ENCODE results near the gene MDM1.

GRCh38 chr12:67424724-67425120 lies 155.6 kb downstream of the CAND1 start:
- PRO-cap, 2 experiments, result no peak in any of the 2 experiments

GRCh38 chr12:67515724-67516229 lies 132.8 kb upstream of the DYRK2 start:
- PRO-cap, 2 experiments, result peak in 2 of 2 experiments; most common plus-strand start chr12:67515963 (in 2); most common minus-strand start chr12:67515862 (in 1)

DNA sequence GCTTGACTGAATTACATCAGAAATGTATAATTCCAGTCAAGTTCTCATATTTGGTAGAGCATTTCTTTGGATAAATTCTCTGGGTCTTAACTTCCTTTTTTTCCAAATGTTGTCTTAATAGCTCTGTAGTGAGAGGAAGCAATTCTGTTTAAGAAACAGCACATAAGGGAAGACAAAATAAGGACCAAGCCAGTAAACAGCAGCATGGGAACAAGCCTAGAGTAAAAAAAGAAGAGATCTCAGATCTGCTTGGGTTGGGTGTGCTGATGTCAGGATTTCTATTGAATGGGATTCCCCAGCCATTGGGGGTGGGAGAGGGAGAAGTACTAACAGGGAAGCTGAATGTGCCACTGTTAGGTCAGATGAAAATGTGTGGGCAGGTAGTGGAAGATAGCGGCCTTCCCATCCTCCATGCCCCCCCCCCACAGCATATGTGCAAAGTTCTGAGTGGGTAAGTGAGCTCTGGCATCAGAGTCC lies 14.1 kb upstream of the DYRK2 start:
- PRO-cap, 2 experiments, result no peak in any of the 2 experiments

DNA sequence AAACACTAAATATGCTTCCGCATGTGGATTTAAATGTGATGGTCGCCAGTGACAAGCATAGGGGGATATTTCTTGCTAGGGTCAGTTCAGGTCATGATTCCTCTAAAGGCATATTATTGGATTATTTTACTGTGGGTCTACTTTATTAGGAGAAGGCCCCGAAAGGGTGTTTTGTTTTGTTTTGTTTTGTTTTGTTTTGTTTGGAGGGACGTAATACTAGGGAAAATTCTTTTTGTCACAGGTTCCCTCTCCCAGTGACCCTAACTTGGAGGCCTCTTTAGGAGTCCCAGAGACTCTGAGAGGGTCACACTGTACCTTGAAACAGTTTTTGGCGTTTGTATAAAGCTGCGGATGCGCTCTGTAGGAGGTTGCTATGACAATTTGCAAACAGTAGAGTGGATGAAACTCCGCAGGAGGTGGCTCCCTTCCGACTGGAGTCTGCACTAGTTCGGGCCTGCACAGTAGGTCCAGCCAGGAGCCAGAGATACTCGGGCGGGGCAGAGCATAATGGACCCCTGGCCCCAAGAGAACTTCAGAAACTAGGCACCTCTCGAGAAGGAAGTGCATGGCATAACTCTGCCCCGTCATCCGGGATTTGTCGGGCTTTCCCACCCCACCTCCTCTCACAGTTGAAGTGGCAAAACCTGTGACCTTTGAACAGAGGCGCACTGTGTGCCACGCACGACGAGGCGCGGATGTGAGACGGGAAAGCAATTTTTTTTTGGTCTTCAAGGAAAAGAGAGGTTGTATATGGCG lies 1.3 kb upstream of the DYRK2 start:
- PRO-cap, 2 experiments, result peak in 2 of 2 experiments; most common plus-strand start position 684 of the sequence (in 2); most common minus-strand start position 541 of the sequence (in 1)

DNA sequence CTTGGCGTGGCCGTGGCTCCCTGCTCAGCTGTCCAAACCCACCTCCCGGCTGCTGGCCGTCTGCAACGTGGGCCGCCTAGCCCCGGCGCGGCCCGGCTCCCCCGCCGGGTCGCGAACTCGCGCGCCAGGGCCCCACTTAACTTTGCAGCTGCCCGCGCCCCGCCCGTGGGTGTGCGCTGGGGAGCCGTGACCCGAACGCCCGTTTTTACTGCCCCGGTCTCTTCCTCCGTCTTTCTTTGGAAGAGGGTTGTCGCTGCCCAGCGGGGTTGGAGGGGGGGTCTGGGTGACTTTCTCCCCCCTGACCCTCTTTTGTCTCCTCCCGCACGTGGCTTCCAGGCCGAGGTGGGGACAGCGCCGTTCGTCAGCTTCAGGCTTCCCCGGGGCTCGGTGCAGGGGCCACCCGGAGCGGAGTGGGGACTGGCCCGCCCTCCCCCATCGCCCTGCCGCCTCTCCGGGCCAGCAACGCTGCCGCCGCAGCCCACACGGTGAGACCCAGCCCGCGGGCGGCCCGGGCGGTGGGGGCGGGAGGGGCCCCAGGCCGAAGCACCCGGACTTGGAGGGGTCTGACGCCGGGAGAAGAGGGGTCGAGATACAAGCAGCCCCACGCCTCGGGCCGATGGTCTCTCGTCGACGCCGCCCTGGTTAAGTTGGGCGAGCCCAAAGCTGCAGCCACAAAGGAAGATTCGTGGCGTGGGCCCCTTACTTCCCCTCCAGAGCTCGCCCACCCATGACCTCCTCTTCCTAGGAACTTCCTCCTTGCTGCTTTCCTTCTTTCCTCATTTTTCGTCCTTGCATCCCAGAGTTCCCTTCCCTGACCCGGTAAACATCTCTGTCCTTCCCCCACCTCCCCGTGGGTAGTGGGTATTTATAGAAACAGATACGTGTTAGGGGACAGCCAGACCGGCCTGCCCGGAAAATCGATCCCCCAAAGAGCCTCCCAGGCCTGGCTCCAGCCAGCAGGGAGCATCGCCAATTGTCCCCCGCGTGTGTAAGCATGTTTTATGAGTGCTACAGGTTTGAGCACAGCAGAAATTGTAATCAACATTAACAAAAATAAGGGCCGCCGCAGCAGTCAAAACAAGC lies 1.3 kb downstream of the DYRK2 start:
- PRO-cap, 2 experiments, result peak in 1 of 2 experiments; most common plus-strand start position 335 of the sequence (in 1); most common minus-strand start position 119 of the sequence (in 1)

GRCh38 chr12:67650794-67651275 lies 2.3 kb downstream of the DYRK2 start:
- PRO-cap, 2 experiments, result no peak in any of the 2 experiments

- PRO-cap, 2 experiments, result no peak in any of the 2 experiments
These were observed 12.2 kb downstream of the MDM1 start for GRCh38 chr12:68319782-68320624.

- PRO-cap, 2 experiments, result peak in 2 of 2 experiments; most common plus-strand start chr12:68332533 (in 1); most common minus-strand start chr12:68332286 (in 1)
These were observed at the start of gene MDM1 for GRCh38 chr12:68331944-68332740. Gene MDM1, minus strand, starts transcription at chr12:68332362.

DNA sequence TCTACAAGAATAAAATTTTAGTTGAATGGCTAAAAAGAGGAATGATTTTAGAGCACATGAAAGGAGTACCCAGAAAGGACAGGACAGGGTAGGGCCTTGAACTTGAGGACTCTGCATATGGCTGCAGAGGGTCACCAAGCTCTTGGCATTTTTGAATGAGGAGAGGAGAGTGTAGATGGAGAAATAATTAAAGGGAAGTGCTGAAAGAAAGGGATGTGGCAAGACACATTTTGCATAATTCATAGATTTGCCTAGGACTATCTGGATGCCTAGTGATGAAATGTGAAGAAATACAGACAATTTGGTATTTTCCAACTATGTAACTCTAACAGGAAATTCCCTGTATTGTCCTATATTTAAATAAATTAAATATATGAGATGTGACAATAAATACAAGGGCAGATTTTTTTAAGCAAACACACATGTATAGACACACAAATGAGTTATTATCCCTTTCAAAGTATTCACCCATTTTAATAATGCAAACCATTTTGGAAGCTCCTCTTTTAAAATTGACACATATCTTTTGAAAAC lies 27.6 kb upstream of the MDM1 start:
- PRO-cap, 2 experiments, result no peak in any of the 2 experiments

DNA sequence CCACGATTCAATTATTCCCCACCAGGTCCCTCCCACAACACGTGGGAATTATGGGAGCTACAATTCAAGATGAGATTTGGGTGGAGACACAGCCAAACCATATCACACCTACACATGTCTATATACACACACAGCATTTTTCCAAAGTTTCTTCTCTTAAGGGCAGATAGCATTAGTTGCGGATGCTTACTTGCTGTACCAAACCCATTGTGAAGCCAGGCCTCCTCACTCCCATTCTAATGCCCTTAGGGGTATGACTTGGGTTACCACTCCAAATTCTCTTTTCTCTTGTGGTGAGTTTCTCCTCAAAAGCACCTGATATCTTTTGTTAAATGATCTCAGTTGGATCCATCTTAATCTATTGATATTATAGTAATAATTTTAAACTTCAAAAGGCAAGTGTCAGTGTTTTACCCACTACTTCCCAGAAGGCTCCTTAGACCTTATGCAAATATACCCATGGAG lies 104.0 kb upstream of the RAP1B start:
- PRO-cap, 2 experiments, result no peak in any of the 2 experiments

GRCh38 chr12:68617243-68617990 lies 6.7 kb downstream of the RAP1B start:
- PRO-cap, 2 experiments, result no peak in any of the 2 experiments

GRCh38 chr12:68620395-68621141 lies 9.9 kb downstream of the RAP1B start:
- PRO-cap, 2 experiments, result no peak in any of the 2 experiments

GRCh38 chr12:68628788-68629373 lies 18.2 kb downstream of the RAP1B start:
- PRO-cap, 2 experiments, result no peak in any of the 2 experiments

DNA sequence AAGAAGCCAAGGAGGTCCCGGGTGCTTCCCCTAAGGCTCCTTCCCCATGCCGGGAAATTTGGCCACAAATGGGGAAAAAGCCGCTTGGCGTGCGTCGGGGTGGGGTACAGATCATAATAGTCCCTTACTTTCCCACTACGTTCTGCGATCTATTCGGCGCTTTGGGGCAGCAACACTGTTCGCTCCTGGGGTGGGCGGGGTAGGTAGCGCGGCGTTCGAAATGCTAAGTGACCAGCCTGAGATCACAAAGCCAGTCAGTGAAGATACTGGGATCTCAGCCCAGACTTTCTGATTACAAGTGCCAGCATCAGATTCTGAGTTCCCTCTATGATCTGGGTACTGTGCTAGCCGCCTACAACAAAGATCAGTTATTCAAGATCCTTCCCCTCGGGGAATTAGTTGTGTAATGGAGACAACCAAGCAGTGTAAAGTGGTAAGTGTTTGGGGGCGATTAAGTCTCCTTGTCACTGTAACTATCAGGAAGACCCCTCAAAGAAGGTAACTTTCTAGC lies 436 bp downstream of the NUP107 start:
- PRO-cap, 2 experiments, result no peak in any of the 2 experiments

- PRO-cap, 2 experiments, result no peak in any of the 2 experiments
These were observed 720 bp upstream of the SLC35E3 start for GRCh38 chr12:68745204-68745707.

- PRO-cap, 2 experiments, result no peak in any of the 2 experiments
These were observed 14.0 kb downstream of the CPM start for GRCh38 chr12:68918876-68919541.

DNA sequence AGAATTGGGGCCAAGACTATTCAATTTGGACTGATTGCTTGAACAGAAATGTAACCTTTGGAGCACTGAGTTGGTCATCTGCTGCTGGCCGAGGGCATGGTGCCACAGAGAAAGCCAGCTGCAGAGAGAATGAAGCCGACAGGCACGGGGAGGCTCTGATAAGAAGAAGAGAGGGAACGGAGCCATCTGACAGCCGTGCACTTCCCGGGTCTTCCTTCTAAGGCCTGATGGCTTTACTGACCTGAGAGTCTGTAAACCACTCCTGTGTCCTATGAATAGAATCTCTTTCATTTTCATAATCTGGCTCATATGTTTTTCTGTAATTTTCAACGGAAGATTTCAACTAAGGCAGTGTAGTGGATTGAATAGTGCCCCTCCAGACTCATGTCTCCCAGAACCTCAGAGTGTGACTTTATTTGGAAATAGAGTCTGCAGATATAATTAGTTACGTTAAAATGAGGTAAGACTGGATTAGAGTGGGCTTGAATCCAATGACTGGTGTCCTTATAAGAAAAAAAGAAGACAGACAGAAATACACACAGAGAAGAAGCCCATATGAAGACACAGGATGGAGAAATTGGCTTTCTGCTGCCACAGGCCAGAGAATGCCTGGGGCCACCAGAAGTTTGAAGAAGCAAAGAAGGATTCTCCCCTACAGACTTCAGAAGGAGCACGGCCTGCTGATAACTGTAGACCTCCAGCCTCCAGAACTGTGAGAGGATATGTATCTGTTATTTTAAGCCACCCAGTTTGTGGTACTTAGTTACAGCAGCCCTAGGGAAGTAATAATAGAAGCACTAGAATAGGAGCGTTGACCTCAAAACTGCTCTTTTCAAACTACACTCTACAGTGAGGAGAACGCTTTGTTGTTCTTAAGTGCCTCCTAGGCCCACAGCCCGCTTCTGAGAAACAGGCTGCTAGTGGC lies 38.9 kb upstream of the FRS2 start:
- PRO-cap, 2 experiments, result no peak in any of the 2 experiments

GRCh38 chr12:69685747-69686346 lies 13.3 kb downstream of the BEST3 start:
- PRO-cap, 2 experiments, result no peak in any of the 2 experiments

- PRO-cap, 2 experiments, result peak in 1 of 2 experiments; most common plus-strand start chr12:70536364 (in 1); most common minus-strand start chr12:70535845 (in 1)
These were observed 101.4 kb downstream of the PTPRB start for GRCh38 chr12:70535678-70536459.

GRCh38 chr12:70586554-70587121 lies 50.6 kb downstream of the PTPRB start:
- PRO-cap, 2 experiments, result no peak in any of the 2 experiments